GM19239 (cell line): ENCODE results near the genes VPS52 and UQCC2.

GRCh38 chr6:32944291-32944952, 3.6 kb upstream of the HLA-DMB start:
- RRBS = no CpG with 5 or more reads among the region's 3 CpGs

DNA sequence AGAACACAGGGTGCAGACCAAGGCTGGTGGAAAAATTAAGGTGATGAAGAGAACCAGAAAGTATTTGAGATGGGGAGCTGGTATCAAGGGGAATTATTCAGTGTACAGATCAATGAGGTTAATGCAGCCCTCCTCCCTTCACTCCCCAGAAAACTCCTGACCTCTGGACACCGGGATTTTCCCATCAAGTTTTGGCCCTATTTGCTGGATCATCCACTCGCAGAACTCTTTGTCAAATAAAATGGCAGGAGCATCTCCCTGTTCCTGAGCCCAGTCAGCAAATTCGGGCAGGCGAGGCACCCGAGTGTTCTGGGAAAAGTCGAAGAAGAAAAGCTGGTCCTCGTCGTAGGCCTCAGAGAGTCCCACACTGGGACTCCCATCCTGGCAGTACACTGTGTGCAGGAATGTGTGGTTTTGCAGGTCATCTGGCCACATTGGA, 2.5 kb downstream of the HLA-DMA start:
- RRBS = no CpG with 5 or more reads among the region's 8 CpGs

DNA sequence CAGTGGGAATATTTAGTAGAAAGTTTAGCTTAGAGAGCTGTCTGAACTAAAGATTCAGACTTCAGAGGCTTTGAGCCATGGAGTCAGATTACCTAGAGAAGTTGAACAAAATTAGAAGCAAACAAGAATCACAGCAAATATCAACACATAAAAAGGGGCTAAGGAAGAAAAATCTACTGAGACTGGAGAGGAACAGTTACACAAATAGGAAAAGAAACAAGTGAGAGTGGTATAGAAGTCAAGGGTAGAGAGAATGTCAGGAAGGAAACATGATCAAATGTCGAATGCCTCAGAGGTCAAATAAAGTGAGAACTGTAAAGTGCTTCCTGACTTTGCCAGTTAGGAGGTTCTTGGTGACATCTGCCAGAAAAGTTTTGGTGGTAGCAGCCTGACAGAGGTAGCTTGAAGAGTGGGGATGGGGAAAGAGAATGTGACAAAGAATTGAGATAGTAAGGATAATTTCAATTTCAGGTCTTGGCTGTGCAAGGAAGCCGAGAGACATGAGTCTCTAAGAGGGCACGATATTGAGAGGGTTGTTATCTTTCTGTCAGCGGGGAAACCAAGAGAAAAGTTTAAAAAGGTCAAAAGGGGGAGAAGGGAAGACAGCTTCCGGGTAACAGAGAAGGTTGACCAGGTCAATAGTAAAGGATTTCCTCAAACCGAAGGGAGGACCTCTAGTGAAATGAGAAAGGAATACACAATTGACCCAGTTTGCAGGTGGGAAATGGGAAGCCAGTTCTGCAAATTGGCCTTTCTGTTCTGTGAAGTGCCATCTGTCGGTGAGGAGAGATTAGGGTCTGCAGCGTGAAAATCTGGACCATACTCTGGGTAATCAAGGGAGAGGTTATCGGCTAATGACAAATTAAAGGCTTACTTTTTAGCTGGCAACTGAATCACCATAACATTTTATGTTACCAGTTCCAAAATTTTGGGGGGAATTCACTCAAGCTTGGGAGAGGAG, 1.1 kb upstream of the BRD2 start:
- RRBS = no CpG with 5 or more reads among the region's 9 CpGs

DNA sequence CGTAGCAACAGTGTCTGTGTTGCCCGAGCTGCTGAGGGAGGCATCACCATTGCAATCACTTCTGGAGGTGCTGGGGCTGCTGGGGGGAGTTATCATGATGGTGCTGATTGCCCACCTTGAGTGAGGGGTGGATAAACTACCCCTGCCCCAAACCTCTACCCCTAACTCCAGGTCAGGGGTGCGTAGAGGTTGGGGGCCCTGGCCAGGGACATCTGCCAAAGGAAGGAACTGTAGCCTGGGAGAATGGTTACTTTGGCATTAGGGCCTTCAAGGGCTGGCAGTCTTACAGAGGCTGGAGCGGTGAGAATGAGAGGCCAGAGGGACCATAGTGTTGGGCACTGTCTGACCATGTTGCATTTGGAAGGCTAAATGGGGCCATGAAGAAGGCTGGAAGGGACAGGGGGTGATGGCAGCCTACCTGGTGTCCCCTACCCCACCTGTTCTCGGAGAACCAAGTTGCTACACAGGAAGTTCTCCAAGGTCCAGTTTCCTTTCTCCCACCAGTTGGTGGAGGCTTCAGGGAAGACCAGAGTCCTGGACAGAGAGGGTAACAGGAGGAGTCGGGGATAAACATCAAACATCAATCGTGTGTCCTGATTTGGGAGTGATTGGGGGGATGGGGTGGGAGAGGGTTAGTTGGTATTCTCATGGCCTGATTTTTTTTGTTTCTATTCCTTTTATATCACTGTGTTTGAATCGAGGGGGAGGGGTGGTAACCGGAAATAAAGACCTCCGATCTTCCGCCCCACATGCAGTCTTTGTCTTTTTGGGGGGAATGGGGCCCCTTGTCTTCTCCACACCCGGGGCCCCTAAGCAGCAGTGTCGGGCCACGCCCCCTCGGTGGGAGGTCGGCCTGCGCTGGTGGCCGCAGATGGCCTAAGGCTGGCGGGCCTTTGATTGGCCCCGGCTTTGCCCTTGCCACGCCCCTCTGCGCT, 498 bp upstream of the HSD17B8 start:
- RRBS = 1% methylated on average over 8 of the region's 22 CpGs

DNA sequence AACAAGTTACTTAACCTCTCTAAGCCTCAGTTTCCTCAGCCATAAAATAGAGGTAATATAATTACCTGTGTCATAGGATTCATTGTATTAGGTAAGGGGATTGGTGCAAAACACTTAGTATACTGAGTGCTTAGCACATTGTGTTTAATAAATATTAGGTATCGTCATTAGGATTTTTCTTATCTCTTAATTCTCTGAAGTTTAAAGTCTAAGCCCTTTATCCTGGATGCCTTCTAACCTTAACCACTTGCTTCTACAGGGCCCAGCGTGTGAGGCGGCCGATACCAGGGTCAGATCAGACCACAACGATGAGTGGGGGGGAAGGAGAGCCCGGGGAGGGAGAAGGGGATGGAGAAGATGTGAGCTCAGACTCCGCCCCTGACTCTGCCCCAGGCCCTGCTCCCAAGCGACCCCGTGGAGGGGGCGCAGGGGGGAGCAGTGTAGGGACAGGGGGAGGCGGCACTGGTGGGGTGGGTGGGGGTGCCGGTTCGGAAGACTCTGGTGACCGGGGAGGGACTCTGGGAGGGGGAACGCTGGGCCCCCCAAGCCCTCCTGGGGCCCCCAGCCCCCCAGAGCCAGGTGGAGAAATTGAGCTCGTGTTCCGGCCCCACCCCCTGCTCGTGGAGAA, 2.7 kb downstream of the RING1 start:
- RRBS = 85% methylated on average over 4 of the region's 18 CpGs

GRCh38 chr6:33248864-33249683, 22.6 kb downstream of the VPS52 start:
- RRBS = under 1% methylated on average over 13 of the region's 59 CpGs

DNA sequence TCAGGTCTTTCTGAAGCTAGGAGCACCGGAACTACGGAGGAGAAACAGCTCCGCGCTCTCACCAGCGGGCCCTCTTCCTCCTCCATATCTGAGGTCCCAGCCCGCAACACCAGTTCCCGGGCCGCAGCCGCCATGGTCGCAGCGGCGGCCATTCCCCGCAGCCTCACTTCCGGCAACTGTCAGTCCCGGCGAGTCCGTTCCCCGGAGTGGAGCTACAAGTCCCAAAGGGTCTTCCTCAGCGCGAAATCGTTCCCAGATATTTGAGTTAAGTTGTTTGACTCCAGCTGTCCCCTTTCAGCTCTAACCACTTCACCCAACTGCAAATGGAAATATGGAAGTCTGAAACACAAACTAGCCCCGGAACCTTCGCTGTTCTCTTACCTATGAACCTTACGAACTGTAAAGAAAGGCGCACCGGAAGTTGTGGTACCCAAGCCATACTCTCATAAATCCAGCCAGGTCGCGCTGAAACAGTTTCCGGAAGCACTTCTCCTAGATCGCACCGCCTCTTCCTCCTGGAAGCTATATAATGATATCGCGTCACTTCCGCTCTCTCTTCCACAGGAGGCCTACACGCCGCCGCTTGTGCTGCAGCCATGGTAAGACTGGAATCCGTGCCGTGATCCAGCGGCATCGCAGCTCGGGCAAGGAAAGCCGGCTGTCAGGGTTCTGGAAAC, at the start of gene VPS52:
TSS of gene VPS52 (minus strand) at position 353 of the 677 bp plus-strand sequence.
- RRBS = 1% methylated on average over 20 of the region's 43 CpGs

DNA sequence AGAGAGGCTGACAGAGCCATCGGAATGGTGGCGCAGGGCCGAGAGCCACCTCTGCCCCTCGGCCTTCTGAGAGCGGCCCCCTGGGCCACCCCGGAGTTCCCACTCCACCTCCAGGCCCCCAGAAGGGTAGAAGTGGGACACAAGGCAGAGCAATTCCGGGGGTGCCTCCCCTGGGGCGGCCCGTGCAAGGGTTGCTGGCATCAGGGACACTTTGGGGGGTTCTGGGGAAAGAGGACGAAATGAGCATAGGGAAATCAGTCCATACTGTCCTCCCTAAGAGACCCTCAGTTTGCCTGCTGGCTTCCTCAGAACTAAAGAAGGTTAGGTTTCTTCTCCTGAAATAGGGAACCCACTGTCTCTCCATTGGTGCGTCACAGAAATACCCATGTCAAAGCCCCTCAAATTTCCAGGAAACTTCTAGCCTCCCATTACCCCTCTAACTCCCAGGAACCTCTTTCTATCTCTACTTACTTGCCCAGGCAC, 5.7 kb upstream of the RGL2 start:
- RRBS = 94% methylated on average over 2 of the region's 11 CpGs

DNA sequence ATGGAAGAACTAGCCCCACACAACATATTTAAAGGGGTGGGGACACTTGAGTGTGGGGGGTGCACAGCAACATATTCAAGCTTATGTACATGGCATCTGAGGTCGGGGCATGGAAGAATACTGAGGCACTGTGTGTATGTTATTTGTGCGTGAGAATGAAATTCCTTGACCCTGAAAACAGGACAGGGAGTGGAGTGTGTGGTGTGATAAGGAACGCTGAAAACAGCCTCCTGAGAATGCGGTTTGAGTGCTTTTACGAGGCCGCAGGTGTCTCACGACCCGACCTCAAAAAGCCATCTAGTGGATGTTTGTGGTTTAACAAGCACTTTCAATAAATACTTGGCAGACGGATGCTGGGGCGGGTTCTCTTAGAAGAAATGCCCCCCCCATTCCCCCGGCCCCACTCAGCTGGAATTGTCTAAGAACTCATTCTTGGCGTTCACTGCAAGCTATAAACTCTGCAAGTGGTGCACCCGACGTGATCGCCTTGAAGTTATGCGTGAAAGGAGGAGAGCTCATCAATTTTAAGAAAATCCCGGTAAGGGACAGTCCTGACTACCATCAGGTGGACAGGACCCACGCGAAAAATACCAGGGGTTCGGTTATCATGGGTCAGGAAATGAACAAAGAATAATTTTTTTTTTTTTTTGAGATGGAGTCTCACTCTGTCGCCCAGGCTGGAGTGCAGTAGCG, 16.2 kb upstream of the SMIM40 start:
- RRBS = no CpG with 5 or more reads among the region's 22 CpGs

- RRBS = no CpG with 5 or more reads among the region's 2 CpGs
Measured at GRCh38 chr6:33704613-33705007, 6.9 kb downstream of the UQCC2 start.

DNA sequence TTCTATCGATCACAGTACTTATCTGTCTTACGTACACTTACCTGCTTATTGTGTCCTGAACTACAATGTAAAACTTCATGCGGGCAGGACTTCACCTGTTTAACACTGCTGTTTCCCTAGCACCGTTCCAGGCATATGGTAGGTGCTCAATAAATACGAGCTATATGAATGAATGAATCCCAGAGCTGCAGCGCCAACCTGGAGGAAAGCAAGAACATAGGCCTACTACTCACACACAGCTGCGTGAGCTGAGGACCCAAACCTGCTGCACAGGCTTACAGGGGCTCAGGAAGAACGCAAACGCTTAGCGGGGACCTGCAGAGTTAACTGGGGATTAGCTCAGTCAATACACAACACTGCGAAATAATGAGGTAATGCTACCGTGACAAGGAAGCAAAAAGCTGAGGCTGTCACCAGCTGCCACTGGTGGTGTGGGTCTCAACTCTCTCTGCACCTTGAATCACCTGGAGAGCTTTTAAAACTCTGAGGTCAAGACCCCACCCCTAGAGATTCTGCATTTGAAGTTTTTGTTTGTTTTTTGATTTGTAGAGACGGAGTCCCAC, 765 bp downstream of the UQCC2 start:
- RRBS = no CpG with 5 or more reads among the region's 13 CpGs

DNA sequence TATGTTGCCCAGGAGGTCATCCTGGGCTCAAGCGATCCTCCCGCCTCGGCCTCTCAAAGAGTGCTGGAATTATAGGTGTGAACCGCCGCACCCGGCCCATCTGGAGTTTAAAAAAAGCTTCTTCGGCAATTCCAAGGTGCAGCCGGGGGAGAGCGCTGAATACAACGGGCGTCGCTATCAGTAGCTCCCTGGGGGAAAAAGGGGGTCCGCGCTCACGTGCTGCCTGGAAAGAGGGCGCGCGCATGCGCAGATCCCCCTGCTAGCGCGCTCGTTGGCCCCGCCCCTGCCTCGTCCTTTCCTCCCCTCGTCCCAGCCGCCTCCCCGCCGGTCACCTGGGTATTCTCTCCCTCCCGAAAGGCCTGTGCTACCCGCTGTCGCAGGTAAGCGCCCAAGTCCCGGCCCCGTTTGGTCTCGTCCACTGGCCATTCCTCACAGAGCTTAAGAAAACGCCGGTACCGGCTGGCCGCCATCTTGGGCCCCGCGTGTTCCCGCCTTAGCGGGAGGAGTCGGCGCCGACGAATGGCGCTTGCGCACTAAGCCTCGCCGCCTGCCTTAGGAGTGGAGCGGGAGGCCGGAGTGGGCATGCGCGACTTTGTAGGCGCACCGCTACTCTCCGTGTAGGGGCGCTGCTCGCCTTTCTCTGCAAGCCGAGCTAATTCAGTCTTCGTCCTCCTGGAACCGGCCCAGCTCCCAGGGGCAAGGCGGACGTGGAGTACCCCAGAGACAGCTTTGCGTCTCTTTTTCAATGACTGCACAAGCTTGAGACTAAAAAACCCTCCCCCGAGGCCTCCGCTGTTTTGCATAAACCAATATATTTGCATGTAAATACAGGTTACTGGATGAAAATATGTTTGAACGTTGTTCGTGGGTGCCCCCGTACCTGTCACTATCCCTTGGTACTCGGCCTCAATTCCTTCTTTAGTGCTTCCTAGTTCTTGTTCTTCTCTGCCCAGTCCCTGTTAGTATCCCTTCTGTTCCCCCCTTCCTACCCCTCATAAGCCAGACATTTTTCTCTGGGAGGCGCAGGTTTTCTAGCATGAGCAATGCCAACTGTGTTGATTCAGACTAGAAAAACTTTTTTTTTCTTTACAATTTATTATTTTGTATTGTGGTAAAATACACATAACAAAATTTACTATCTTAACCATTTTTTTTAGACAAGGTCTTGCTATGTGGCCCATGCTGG, at the start of gene UQCC2:
TSS of gene UQCC2 (minus strand) at position 484 of the 1,186 bp plus-strand sequence.
- RRBS = 1% methylated on average over 13 of the region's 73 CpGs

DNA sequence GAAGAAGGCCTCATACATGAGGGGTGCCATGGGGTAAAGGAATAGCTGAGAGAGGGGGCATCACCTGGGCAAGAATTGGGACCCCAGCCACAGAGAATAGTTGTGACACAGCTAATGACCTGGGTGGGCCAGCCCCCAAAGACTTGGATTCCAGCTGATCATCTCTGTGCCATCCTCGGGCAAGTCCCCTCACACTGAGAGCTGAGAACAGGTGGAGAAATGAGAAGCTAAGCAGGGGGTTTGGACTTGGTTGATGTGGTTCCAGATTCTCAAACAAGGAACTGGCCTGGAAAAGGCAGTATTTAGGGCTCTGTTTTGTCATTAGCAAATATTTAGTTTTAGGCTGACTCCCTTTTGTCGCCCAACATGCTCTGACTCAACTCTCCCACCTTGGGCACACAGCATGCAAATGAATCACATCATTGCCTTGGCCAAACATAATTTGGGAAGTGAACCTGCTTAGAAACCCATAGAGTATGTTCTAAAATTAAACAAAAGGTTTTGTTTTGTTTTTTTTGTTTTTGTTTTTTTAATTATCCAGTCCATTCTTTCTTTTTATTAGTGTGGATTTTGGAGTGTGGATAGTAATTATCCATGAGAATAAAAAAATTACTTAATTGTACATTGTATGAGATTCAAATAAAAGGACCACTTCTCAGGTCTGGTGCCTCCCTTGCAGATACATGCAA, 9.5 kb upstream of the UQCC2 start:
- RRBS = no CpG with 5 or more reads among the region's 2 CpGs

DNA sequence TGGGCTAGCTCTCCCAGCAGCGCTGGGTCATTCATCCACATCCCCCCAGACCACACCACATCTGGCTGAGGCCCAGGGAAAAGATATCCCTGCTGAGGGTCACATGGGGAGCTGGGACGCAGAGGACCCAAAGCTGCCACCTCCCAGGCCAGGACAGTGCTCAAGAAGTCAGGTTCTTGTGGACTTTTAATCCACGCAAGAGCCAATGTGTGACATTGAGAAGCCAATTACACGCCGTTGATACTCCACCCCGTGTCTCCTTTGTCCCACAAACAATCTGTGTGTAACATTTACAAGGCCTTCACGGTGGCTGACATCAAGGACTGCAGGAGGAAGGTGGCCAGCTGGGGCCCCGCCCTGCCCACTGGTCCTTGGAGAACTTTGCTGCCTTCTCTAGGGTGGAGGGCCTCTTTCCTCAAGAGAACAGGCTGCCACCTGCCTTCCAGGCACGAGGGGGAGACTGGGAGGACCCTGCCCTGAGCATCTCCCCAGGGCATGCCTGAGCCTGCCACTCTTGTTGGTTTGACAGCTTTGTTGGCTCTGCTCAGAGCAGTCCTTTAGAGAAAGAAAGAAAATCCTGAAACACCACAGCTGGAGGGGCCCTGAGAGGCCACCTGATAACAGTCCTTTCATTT, 5.4 kb upstream of the IP6K3 start:
- RRBS = no CpG with 5 or more reads among the region's 9 CpGs

- RRBS = no CpG with 5 or more reads among the region's 10 CpGs
Measured at GRCh38 chr6:33777225-33777675, 11.7 kb downstream of the LEMD2 start.

- RRBS = no CpG with 5 or more reads among the region's 10 CpGs
Measured at GRCh38 chr6:33781028-33781835, 7.7 kb downstream of the LEMD2 start.

- RRBS = no CpG with 5 or more reads among the region's 10 CpGs
Measured at GRCh38 chr6:33906282-33906888, 102.6 kb upstream of the MLN start.

DNA sequence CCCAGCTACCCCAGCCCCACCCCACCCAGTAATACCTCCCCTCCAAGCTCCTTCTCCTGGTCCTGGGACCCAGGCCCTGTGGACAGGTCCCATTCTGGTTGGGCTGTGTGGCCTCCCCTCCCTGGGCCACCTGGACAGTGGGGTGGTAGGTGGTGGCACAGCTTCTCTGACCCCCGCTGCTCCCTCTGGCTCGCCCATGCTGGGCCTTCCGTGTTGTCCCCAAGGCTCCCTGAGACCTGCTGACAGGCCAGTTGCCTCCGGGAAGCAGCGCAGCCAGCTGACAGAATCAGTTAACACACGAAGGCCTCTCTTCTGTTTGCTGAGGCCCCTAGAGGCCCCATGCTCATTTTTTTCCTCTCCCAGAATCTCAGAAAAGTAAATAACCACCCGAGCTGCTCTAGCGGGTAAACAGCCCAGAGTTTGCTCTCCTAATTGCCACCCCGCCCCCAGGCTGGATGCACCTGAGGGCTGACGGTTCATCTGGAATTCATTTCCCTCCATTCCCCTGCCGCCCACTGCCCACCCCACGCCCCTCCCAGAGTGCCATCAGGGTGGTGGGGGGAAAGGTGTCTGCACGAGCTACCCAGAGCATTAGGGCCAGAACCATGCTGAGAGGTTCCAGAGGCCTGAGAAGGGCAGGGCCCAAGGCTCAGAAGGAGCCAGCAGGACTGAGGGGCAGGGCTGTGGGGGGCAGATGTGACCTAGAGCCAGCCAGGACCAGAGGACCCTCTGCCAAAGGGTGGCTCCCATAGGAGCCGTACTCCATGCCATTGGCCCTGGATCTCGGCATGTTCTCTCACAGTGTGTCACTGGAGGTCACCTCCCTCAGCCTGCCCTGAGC, 157.6 kb downstream of the GRM4 start:
- RRBS = no CpG with 5 or more reads among the region's 15 CpGs

DNA sequence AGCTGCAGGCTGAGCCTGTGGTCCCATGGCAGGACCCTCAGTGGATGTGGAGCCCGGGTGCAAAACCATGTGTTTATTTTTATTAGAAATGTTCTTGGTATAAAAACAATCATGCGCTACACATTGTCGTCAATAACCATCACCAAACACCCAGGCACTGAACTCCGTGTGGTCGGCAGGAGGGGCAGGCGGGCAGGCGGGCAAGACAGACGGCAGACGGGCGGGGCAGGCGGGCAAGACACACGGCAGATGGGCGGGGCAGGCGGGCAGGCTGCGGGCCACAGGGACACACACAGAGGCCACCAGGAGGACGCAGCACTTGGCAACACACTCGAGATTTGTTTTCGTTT, 124.1 kb downstream of the GRM4 start:
- RRBS = no CpG with 5 or more reads among the region's 18 CpGs

DNA sequence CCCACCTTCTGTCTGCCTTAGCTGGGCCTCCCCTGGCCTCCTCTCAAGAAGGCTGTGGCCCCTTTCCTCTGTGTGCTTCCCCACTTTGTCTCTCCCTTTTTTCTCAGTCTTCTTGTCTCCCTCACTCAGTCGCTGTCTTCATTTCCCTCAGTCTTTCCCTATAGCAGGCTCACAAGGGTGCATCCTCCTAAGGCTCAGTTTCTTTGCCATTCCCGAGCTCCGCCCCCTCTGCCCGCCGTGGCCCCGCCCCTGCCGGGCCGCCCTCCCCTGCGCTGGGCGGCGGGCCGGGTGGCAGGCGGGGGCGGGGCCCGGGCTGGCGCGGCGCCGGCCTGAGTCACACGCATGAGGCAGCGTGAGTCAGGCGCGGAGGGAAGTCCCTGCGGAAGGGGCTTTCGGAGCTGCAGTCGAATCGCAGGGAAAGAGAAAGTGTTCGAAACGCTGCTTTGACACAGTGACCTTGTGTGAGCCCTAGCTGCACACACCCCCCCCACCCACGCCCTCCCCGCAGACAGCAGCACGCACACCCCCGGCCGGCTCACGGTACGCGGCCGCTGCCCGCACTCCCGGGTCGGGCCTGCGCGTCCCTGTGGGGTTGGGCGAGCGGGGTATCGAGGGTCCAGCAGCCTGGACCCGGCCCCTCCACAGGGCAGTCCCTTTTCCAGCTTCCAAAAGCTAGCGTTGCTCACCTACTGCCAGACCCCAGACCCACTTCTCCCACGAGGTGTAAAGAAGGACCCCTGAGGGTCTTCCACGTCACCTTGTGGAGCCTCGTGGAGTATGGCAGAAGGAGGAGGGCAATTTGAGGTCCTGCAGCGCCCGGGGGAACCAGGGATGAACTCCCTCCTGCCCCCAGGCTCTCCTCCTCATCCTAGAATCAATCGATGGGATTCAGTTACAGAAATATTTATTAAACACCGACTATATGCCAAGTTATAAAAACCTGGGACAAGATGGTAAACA, 12.6 kb upstream of the HMGA1 start:
- RRBS = 2% methylated on average over 4 of the region's 55 CpGs